Hair follicular keratinocyte (primary cell): Measurements from ENCODE around the genes ZDHHC21 and CNTLN.

DNA sequence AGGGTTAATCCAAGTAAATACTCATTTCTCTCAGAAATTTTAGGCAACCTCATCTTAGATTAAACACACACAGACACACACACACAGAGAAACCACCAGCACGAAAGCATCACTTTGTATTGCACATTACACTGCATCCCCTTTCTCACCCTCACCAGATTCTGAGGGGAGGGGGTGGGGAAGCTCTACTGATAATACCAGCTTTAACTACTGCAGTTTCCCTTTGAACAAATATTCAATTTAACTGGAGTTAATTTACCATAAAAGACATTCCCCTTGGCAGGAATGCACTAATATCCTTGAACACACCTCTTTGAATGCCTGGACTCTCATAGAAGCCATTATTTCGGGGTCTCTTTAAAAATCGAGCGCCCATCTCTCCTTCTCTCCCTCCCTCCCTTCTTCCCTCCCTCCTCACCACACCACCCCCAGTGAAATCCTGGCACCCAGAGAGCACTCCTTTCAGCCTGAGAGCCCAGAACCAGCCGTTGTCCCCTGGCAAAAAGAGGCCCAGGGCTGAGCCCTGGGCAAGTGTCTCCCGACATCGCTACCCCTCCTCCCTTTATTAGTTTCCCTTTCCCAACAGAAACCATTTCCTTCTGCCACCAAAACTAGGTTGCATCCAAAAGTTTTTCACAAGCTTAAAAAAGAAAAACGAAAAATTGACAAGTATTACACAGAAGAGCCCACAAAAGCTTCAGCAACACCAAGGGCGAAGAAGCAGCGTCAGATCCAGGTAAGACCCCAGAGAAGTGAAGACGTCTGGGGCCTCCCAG lies 2.9 kb upstream of the NFIB start:
- RAMPAGE, long total RNA, result no peak

GRCh38 chr9:14320766-14321502 lies 7.0 kb upstream of the NFIB start:
- RAMPAGE, long total RNA, result no peak

- RAMPAGE, long total RNA, result no peak
Measured at GRCh38 chr9:14346806-14347435, 33.0 kb upstream of the NFIB start.

GRCh38 chr9:14400688-14400981 lies 86.7 kb upstream of the NFIB start:
- RAMPAGE, long total RNA, result no peak

- RAMPAGE, long total RNA, result no peak
Measured at GRCh38 chr9:14534893-14535705, 158.1 kb downstream of the ZDHHC21 start.

- RAMPAGE, long total RNA, result no peak
Measured at GRCh38 chr9:14693195-14694287, at the start of gene ZDHHC21. ZDHHC21 (minus strand) TSS chr9:14693432.

DNA sequence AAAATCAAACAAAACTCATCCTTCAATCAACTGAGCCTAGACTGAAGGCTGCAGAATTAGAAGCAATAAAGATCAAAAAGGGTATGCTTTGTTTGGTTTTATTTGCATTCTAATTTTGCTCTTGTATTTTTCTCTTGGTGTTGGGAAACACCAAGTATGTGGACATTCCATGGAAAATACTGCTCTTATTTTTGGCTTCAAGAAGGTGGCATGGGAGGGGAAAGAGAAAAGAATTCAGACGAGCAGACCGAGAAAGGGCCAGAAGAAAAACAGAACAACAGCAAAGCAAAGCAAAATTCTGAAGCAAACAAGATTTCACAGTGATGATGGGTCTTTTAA lies 27.0 kb downstream of the FREM1 start:
- RAMPAGE, long total RNA, result no peak

- RAMPAGE, long total RNA, result no peak
Measured at GRCh38 chr9:15469759-15470435, 40.9 kb downstream of the PSIP1 start.

- RAMPAGE, long total RNA, result no peak
Measured at GRCh38 chr9:15489849-15490194, 20.9 kb downstream of the PSIP1 start.

DNA sequence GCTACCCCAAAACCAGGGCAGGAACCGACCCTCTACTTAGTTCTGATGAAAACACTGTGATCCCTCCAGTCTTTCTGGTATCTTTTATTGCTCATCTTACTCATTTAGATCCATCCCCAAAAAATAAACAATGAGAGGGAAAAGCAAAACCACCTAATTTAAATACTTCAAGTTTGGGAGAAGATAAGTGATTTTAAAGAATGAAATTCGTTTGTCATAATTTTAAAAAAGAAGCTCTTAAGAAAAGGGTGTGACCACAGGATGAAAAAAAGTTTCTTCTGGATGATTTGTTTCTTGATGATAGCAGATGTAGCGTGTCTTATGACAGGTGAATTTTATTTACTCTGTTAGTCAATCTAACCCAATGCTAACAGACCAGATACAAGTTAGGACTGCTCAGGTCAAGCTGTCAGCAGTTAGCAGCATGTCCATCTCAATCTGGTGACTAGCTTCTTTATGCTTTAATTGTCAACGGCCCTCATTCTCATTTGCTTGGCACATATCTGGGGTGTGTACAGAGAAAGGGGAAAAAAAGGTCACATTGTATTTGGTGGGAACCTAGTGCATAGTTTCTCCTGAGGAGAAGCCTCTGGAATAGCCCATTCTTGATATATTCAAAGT lies 456.1 kb downstream of the BNC2 start:
- RAMPAGE, long total RNA, result no peak

GRCh38 chr9:16521899-16522498 lies 348.5 kb downstream of the BNC2 start:
- RAMPAGE, long total RNA, result no peak

GRCh38 chr9:16559776-16560127 lies 310.7 kb downstream of the BNC2 start:
- RAMPAGE, long total RNA, result no peak

DNA sequence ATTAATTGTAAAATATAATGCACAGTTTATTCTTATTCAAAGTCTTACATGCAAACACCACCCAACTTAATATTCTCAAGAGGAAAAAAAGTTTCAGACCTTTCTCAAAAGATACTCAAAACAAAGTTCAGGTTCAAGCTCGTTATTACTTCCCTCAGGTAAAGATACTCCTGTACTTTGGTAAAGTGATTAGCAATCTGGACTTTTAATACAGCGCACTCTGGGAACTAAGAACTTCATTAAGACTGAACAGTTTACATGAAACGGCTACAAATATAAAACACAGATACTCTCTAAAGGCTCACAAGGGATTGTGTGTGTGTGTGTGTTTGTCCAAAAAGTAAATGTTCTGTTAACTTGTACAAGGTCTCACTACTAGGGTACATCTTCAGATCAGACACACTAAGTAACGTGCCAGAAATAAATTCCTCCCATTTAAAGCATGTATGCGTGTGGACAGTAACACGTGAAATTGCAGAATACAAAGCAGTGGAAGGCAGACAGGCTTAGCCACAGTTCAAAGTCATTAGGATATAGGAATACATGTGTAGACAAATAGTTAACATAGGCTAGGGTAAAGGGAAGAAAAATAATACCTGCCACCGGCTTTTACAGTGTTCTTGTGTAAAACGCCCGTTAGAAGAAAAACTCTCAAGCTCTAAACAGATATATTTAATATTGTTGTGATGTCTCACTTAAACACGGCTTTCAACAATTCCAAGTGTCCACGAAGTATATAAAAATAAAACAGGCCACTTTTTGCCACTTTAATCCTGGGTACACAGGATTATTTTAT lies 1.8 kb downstream of the BNC2 start:
- RAMPAGE, long total RNA, result no peak

DNA sequence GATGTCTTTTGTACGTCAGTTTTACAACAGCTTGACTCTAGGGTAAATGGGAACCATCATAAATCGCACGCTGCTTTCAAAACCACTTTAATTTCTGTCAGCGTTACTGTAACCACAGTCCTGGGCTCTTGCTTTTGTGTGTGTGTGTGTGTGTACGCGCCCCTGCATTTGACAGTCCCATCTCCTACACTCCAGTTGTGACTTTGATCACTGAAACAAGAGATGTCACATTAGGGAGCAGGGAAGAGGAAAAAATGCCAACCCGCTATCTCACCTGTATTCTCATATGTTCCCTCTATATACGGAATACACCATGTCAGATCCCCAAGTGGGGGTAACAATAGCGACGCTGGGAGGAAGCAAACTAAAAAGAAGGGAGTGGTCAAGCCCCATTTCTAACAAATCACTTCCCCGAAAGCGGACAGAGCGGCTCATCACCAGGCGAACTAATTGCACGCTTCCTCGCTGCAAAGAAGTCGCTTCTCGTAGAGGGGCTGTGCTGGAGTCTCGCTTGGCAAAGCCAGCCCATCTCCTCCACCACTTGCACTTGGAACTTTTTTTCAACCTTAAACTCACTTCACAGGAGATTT lies 1.1 kb downstream of the BNC2 start:
- RAMPAGE, long total RNA, result no peak

- RAMPAGE, long total RNA, result no peak
Measured at GRCh38 chr9:16986234-16986522, 115.7 kb upstream of the BNC2 start.

GRCh38 chr9:17073647-17074047 lies 61.2 kb upstream of the CNTLN start:
- RAMPAGE, long total RNA, result no peak

- RAMPAGE, long total RNA, result no peak
Measured at GRCh38 chr9:17134748-17135875, at the start of gene CNTLN. CNTLN (plus strand) TSS chr9:17135040.

GRCh38 chr9:17498629-17499028 lies 80.2 kb upstream of the SH3GL2 start:
- RAMPAGE, long total RNA, result no peak

- RAMPAGE, long total RNA, result no peak
Measured at GRCh38 chr9:18490340-18491170, 16.6 kb downstream of the ADAMTSL1 start.

DNA sequence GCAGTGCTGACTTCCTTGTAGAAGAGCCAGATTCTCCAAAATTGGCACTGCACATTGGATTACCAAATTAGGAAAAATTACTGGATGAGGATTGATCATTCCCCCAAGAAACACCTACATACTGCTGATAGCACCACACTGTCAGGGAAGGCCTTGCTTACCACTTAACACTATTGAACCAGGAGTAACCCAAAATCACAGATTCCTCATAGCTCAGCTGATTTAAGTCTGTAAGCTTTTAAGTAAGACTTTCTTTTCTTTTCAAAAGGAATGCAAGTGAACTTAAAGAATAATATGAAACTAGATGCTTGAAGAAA lies 247.2 kb downstream of the SAXO1 start:
- RAMPAGE, long total RNA, result no peak